ENCODE results near the gene GABRB3.

- PRO-cap = no peak
Measured at GRCh38 chr15:25669737-25670811, 193.1 kb downstream of the ATP10A start.

DNA sequence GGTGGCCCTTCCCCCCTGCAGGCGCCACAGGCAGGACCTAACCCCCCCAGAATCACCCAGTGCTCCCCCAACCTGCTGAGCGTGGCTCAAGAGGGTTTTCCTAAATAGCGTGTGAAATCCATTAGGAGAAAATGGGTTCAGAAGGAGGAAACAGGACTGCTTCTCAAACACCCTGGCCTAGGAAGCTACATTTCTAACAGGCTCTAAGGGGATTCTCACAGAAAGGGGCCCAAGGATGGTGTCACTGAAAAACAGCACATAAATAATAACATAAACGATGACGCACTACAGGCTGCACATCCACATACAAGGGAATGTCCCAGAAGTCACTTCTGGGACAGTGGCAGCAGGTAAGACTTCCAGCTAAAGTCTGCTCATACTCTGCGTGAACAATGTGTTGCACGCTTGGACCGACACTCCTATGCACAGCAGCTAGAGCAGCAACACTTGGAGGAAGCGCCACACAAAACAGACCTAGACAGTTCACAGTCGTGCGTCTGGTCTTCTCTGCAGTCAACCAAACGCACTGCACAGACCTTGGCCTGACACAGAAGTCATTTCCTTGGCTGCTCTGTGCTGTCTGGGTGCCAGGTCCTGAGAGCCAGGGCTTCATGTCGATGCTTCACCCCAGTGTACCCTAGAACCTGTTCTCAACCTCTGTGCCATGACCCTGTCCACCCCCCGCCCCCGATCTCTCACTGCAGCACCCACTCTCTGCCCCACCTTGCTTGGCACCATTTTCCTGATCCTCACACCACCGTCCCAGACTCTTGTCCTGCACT, 3.4 kb downstream of the ATP10A start:
- PRO-cap = no peak

GRCh38 chr15:26772954-26774001, at the start of gene GABRB3:
TSS of gene GABRB3 (minus strand) at chr15:26773066.
- PRO-cap = no peak

- PRO-cap = no peak
Measured at GRCh38 chr15:27645864-27646229, 453.3 kb downstream of the OCA2 start.

GRCh38 chr15:28095620-28096890, 3.1 kb downstream of the OCA2 start:
- PRO-cap = bidirectional peak, plus-strand start at chr15:28096365, minus-strand start at chr15:28096065; unidirectional peak, plus-strand start at chr15:28096464; bidirectional peak, plus-strand start at chr15:28096769, minus-strand start at chr15:28096730

GRCh38 chr15:28265224-28265999, 56.6 kb downstream of the HERC2 start:
- PRO-cap = no peak

DNA sequence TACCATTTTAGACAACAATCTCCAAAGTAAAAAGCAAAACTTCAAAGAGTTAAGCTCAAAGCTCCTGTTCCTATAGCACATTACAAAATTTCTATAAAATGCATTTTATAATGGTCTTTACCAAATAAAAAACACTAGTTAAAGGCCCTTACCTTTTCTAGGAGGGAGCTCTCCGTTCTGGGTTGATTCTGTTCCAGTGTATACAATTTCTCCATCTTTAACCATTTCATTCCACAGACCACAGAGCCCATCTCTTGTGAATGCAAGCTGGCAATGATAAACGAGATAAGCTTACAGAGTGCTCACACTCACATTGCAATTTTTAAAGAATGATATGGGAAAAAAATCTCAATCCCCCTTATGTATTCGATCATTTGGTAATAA, 22.7 kb downstream of the HERC2 start:
- PRO-cap = no peak

GRCh38 chr15:28937931-28938551, 52.3 kb downstream of the APBA2 start:
- PRO-cap = no peak

GRCh38 chr15:29268938-29269517, 594 bp downstream of the NSMCE3 start:
- PRO-cap = no peak

DNA sequence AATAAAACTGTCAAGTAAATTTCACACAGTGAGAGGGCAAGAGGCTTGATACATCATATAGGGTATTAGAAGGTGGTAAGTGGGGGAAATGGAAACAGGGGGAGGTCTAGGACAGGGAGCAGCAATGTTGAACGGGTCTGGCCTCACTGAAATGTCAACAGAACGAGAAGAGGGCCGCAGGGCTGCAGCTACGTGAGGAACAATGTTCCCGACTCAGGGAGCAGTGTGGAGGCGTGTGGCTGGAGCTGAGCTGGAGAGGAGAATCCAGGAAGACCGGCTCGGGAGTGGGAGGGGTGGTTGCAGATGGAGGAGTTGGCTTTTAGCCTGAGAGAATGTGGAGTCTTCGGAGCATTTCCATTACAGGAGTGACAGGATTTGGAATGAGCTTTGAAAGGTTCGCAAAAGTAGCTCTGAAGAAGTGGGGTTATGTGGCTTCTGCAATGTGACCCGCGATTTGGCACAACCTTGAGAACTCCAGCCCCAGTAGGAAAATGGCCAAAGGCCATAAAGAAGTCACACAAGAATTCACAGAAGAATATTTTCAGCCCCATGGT, 78.7 kb upstream of the NSMCE3 start:
- PRO-cap = no peak

DNA sequence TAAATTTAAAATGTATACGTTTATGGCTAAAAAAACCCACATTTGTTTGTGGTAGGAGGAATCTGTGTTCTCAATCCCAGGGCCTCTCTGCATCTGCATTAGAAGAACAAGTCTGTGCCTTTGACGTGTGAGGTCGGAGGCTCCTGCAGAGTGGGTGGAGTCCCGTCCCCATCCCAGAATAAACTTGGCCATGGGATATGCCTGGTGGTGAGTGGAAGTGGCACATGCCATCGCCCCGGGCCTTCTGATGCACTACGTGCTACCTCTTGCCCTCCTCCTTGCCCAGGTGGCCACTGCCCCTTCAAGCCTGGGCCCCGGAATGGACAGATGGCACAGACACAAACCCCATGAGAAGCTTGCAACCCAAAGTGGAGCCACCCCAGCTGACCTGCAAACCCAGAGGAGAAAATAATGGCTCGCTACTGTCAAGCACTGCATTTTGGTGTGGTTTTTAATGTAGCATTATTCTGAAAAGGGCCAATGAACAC, 131.1 kb upstream of the NSMCE3 start:
- PRO-cap = no peak

DNA sequence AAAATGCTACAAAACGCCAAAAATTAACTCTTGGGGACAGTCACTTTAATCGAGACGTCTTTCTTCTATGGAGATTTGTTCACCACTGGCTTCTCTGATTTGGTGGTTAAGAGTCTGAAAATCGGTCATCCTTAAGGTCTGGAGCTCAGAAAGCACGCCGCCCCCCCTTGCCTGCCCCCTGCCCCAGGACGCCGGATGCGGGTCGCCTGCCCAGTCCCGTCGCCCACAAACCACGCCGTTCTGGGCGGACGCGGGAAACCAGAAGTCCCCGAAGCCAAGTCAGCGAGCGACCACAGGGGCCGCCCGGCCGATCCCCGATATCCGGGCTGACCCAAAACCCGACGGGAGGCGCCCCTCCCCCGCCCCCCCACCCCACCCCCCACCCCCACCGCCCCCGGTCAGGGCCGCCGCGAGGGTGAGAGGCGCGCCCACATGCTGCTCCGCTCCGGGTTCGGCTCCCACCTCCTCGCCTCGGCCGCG, 1.1 kb downstream of the ENTREP2 start:
- PRO-cap = no peak

DNA sequence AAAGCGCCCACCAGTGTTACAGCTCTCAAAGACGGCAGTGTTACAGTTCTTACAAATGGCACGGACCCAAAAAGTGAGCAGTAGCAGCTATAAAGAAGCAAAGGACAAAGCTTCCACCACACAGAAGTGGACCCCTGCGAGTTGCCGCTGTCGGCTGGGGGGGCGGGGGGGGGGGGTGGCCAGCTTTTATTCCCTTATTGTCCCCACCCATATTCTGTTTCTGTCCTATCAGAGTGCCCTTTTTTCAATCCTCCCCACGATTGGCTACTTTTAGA, 86.5 kb upstream of the ENTREP2 start:
- PRO-cap = no peak

- PRO-cap = no peak
Measured at GRCh38 chr15:29730347-29730709, 91.9 kb downstream of the TJP1 start.

GRCh38 chr15:29791817-29792980, 30.1 kb downstream of the TJP1 start:
- PRO-cap = no peak

- PRO-cap = no peak
Measured at GRCh38 chr15:29968135-29969275, 114.2 kb upstream of the GOLGA8J start.

GRCh38 chr15:30044297-30044689, 38.5 kb upstream of the GOLGA8J start:
- PRO-cap = no peak

- PRO-cap = no peak
Measured at GRCh38 chr15:30551752-30552010, 169 bp upstream of the GOLGA8Q start.

DNA sequence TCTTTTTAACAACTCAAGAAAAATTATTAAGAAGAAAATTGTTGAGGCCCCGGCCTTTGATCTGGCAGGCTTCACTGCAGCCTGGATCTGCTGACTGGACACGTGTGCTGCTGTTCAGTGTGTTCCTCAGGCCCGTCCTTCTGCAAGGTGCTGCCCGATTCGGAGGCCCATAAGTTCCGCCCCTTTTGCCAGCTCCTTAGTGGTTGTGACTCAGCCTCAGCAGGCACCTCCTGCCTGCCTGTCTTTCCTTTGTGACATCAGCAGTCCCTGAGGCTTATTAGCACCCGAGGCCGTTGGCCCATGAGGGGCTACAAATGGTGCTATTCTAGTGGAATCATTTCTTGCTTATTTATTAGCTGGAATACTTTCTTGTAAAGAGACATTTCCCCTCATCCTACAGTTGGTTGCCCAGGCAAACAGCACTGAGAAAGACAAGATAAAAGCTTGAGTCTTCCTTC, 75.4 kb upstream of the FAN1 start:
- PRO-cap = no peak

GRCh38 chr15:30944847-30945343, 41.2 kb downstream of the FAN1 start:
- PRO-cap = no peak